ENCODE data around the gene WDR36.

GRCh38 chr5:109709185-109709555 is 19.4 kb downstream of the MAN2A1 start:
- PRO-cap: no peak

- PRO-cap: no peak
Observed at GRCh38 chr5:109867423-109868169, 177.9 kb downstream of the MAN2A1 start.

DNA sequence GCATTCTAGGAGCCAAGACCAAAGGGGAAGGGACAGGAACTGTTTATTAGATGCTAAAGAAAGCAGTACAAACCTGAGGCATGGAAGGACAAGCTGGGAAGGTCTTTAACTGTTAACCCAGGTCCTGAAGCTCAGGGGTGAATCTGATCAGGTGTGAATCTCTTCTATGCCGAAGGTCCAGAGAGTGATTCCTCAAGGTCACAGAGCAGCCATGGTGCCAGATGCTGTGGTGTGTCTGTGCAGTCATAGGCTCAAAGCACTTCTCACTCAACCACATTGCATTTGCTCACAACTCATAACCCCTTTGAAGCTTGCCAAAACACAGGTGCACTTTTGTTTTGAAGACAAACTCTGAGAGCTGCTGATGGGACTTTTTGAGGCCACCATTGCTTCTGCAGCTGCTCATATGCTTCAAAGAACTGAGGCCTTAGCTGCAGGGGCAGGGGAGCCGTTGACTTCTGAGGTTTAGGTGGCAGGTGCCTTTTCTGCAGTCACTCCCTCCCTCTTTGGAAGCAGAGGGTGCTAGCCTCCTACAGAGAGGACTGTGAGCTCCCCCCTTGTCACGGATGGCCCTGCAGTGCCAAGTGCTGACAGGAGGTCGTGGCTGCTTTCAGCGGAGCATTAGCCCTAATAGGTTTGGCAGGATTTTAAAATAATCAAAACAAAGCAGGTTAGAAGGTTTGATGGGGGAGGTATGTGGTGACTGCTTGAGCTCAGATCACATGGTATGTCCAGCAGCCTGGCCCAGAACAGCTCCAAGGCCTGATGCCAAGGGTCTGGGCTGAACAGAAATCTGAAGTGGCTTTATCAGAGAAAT is 232.0 kb downstream of the MAN2A1 start:
- PRO-cap: no peak

DNA sequence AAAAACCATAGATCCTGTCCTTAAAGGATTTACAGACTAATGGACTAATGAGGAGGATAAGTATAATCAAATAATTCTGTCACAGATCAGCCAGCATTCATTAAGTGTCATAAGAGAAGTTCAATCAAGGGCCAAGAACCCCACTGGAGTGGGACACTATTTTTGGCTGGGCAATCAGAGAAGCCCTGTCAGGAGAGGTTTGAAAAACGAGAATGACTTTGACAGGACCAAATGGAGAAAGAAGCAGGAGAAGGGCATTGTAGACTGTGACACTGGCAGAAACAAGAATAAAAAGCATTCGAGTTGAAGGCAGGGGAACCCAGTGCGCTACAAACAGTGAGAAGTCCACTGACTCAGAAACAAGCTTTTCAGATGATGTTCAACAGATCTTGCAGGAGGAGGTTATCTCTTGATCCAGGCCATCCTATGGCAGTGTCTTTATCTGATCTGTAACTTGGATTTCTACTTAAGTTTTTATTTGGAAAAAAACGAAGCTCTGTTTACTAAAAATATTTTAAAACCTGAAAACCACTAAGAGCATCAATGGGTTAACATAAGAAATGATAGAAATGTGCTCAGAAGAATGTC is 154.0 kb upstream of the TSLP start:
- PRO-cap: no peak

DNA sequence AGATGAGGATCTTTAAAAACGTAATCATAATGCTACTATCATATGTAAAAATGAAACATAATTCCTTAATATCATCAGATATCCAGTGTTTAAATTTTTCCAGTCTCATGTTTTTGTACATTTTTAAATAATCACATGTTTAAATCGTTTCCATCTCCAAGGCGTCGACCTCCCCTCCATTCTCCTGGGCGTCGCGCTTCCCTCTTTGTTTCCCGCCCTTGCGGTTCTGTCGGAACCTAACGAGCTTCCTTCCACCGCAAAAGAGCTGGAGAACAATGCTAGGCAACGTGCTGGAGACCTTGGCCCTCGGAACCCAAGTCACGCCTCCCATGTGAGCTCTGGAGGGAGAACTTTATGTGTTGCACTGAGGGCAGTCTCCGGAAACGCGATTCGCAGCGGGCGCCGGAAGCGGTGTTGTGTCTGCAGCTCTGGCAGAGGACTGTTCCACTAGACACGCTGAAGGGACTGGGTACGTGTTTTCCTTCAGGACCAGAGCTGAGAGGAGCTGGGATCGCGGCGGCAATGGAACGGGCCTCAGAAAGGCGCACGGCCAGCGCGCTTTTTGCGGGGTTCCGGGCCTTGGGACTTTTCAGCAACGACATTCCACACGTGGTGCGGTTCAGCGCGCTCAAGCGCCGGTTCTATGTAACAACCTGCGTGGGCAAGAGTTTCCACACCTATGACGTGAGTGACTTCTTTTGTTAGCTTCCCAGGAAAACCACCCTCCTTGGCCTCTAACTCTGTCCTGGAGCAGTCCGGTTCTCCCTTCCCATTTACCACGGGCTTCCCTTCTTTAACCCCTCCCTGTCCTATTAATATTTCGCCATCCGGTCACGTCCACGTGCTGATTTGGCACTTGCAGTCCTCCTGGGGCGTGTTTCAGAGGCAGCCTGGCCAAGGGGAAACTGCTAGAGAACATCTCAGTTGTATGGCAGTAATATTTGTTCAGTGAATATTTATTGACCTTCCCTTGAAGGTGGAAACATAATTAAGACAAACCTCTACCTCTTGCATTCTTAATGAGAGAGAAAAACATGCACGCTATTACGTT is at the start of gene WDR36:
TSS of gene WDR36 (plus strand) at position 414 of the 1,051 bp plus-strand sequence.
- PRO-cap: bidirectional peak, plus-strand start at position 380 of the sequence, minus-strand start at position 319 of the sequence

DNA sequence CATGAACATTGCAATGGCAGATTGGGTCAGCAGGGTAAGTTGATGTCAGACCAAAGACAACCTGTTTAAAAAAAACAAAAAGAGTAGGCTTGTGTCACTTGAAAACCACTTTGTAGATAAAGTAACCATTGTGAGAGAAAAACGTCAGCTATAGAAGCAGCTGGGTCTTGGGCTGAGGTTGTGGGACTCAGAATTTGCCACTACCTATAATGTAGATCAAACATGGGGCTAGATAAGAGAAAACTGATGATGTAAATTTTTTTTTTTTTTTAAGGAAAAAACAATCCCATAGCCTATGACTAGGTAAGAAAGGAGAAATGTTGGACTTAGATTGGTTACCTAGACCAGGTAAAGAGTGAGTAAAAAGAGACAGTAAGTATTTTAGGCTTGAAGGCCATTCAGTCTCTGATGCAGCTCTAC is 8.3 kb downstream of the CAMK4 start:
- PRO-cap: no peak

DNA sequence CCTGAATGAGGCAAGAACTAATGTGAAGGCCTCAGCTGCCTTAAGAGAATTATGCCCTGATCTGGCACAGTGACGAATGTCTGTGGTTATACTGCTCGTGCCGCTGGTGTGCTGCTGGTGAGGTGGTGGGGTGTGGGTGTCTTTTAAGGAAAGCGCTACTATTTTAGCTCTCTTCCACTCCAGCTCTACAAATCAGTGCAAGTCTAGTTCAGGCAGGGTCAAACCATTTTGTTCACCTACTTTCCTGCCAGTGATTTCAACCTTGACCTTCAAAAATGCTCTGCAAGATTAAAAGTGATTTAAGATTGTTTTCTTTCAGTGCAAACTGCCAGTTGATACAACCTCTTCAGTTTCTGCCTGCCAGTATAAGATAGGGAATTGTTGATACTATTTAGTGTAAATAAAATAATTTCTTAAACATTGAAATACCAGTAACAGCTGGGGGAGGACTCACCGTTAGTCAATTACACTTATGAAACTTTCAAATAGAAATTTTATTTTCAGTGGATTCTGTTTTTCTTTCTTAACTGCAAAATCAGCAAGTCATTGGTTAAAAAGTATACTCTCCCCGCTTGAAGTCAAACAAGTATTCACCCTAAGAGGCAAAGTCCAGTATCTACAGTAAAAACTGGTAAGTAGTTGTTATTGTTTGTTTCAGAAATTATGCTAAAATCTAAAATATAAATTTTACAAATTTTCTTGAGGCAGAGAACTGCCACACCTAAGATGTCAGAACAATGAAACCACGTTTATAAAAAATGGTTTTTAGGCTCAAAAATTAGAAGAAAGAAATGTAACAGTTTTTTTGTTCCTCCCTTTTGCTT is 22.6 kb downstream of the NREP start:
- PRO-cap: no peak

- PRO-cap: no peak
Observed at GRCh38 chr5:112293415-112294042, 125.5 kb downstream of the EPB41L4A start.

DNA sequence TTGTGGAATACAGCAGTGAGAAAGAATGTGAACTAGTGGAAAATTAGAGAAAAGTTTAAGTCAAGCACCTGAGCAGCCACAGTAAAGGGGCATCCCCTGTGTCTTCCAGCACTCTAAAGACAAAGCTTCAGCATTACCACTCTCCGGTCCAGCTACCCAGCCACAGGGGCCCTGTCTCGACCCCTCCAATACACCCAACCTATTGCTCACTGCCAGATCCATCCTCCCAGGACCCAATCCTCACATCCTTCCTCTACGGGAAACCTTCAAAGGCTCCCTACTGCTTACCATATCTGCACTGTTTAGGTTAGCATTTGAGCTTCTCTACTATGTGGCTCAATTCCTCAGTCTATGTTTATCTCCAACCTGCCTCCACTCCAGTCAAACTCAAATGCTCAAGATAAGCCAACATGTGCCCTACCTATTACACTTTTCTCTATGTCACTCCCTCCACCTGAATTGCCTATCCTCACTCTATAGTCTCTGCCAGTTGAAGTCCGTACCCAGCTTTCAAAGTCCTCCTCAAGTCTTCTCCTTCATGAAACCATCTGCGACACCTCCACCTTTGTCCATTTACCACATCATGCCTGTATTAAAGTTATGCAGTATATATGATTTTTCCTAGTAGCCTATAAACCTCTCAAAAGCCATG is 71.3 kb downstream of the EPB41L4A start:
- PRO-cap: no peak

- PRO-cap: unidirectional peak, plus-strand start at chr5:112374924
Observed at GRCh38 chr5:112374827-112375074, 44.3 kb downstream of the EPB41L4A start.

DNA sequence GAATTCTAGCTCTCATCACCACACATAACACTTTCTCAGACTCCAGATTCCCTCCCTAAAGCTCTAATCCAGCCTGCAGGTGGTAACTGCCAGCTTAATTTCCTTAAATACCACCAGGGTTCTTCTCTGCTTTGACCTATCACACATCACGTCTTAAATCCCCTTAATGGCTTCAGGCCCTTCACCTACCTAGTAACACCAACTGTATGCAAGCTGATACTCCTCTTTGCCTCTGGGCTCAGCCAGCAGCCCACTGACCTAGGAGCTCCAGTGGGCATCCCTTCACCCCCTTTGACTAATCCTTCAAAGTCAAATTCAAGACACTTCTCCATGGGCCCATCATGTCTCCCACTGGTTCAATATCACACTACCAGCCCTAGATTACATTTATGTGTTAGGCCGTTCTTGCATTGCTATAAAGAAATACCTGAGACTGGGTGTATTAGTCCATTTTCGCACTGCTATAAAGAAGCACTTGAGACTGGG is 19.5 kb downstream of the EPB41L4A start:
- PRO-cap: no peak

GRCh38 chr5:112728929-112729411 is 8.7 kb upstream of the APC start:
- PRO-cap: no peak

DNA sequence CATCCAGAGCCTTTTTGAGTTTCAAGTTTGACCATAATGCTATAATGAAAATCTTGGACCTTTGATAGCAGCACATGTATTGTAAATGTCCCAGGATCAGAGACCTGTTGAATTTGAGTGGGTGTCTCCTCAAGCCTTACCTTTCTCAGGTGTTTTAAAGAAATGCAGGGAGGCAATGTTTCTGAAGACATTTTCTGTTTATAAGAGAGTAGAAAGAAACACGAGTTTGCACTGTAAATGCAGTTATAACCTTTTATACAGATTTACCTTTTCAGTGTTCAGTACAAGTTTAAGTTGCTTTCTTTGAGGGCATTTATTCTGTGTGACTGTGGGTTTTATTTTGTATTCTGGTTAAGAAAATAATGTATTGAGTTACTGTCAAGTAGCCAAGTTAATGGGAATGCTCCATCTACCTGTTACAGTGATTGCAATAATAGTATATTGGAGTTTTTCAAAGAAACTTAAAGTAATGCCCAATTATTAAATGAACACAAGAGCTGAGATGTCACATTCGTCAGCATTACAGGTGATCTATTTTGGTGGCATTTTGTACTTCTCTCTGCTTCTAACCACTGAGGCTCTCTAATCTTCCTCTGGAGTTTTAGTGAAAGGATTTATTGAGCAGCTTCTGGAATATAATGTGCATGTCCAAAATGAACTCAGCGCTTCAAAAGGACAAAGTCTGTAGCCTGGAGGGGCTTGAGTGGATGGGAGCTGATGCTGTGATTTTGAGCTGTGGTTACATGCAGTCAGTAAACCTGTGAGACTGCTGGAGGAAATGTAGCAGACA is 37.0 kb downstream of the DCP2 start:
- PRO-cap: no peak

DNA sequence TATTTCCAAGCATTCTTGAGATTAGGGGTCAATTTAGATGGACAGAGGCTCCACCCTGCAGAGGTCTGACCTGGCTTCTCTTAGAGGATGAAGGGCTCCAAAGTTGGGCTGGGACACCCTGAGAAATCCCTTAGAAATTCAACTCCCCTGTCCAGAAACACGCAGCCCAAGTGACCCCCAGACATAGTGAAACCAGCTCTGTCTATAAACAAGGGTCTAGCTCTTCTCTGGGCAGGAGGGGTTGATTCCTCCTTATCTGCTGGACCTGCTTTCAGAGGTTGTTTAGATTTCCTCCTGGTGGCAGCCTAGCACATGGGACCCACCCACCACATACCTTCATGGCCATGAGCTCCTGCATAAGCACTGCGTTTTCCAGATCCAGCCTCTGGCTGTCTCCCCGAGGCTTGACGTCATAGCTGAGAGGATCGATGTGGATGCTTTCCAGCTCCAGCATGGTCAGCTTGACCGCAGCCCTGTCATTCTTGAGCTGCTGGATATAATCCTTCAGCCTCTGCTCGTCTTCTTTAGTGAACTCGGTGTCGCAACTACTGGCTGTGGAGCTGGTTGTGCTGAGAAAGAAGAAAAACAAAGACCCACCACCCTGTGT is 76.9 kb downstream of the DCP2 start:
- PRO-cap: no peak

- PRO-cap: no peak
Observed at GRCh38 chr5:113340374-113340876, 94.4 kb downstream of the TSSK1B start.

GRCh38 chr5:113557743-113558600 is 44.5 kb downstream of the YTHDC2 start:
- PRO-cap: no peak

GRCh38 chr5:114362712-114363268 is 920 bp downstream of the KCNN2 start:
- PRO-cap: bidirectional peak, plus-strand start at chr5:114362924, minus-strand start at chr5:114362846

- PRO-cap: no peak
Observed at GRCh38 chr5:115329292-115329834, 32.9 kb upstream of the CCDC112 start.

DNA sequence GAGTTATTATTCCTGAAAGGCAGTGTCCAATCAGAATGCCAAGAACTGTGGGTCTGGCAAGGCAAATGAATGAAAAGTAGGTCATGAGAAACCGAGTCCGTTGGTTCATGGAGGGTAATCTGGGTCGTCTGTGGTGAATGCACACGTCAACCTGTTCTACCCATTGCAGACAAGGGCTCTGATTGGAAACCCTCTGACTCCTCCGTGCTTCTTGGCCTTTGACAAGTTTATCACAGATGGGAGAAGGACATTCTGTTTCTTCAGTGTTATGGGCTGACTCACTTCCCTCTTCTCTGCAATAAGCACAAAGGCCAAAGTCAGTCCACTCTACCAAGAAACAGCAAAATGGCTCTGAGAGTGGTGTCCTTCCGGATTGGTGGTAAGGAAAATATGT is 89.4 kb downstream of the FEM1C start:
- PRO-cap: no peak

GRCh38 chr5:115544940-115545198 is 294 bp upstream of the FEM1C start:
- PRO-cap: bidirectional peak, plus-strand start at chr5:115545014, minus-strand start at chr5:115544742